ENCODE measurements around a stretch of chr1.

GRCh38 chr1:40415907-40416582 lies 34.2 kb upstream of the ZFP69B start:
- CAGE, long polyA plus RNA, result no peak
- RRBS, result no CpG with 5 or more reads among the region's 6 CpGs

DNA sequence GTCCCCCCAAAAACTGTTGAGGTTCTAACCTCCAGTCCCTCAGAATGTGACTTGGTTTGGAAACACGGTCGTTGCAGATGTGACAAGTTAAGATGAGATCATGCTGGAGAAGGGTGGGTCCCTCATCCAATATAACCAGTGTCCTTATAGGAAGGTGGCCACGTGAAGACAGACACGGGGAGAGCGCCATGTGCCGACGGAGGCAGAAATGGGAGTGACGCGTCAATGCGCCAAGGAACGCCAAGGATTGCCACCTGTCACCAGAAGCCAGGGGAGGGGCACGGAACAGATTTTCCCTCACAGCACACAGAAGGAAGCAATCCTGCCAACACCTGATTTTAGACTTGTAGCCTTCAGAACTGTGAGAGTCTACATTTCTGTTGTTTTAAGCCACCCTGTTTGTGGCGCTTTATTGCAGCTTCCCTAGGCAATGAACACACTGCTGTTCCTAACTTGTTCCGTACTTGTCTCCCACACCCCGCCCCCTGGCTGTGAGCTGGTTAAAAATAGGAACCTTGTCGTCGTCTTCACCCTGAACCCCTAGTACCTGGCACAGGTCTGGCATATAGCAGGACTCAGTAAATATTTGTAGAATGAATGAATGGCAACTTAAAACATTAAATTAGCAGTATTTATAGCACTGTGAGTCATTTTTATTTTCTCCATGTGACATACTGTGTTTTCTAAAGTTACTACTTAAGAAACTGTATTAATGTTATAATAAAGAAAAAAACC lies 14.2 kb downstream of the RIMS3 start:
- CAGE, long polyA plus RNA, result no peak
- RRBS, result no CpG with 5 or more reads among the region's 17 CpGs

DNA sequence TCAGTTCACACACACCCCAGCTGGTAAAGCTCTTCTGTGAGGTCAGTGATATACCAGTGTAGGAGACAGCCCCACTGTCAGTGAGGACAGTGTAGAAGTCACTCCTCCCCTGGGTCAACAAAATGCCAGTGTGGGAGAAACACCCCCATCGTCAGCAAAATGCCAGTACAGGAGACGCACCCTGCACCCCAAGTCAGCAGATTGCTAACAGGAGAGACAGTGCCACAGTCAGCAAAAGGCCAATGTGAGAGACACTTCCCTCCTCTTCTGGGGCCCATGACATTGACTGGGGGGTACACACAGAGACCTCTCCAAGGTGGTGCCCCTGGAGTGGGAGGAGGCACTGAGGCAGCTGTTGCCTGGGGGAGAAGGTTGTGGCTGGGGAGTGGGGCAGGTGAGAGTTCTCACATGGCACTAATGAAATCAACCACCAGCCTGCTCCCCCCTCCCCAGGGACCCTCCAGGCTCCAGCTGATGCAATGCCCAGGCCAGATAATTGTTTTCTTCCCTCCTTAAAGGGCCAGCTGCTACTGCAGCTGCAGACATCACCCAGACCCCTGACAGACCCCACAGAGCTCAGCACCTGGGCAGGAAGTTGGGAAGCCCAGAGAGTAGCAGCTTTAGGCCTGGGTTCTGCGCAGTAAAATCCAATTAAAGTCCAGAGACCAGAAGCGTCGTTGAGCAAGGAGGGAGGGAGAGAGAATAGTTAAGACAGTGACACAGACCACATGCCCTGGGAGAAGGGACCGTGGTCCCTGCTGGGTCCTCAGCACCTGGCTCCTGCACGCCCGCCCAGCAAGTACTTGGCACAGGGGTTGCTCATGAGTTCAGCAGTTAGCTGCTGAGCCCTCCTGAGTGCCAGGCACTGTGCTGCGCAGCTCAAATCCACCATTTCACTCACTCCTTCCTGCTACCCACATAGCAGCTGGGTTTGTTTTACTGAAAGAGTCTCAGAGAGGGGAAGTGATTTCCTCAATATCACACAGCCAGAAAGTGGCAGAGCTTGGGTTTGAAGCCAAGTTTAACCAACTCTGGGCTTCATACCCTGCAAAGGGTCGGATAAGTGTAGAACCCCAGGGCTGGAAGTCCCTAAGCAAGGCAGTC lies 2.1 kb downstream of the RIMS3 start:
- CAGE, long polyA plus RNA, result no peak
- RRBS, result no CpG with 5 or more reads among the region's 10 CpGs

DNA sequence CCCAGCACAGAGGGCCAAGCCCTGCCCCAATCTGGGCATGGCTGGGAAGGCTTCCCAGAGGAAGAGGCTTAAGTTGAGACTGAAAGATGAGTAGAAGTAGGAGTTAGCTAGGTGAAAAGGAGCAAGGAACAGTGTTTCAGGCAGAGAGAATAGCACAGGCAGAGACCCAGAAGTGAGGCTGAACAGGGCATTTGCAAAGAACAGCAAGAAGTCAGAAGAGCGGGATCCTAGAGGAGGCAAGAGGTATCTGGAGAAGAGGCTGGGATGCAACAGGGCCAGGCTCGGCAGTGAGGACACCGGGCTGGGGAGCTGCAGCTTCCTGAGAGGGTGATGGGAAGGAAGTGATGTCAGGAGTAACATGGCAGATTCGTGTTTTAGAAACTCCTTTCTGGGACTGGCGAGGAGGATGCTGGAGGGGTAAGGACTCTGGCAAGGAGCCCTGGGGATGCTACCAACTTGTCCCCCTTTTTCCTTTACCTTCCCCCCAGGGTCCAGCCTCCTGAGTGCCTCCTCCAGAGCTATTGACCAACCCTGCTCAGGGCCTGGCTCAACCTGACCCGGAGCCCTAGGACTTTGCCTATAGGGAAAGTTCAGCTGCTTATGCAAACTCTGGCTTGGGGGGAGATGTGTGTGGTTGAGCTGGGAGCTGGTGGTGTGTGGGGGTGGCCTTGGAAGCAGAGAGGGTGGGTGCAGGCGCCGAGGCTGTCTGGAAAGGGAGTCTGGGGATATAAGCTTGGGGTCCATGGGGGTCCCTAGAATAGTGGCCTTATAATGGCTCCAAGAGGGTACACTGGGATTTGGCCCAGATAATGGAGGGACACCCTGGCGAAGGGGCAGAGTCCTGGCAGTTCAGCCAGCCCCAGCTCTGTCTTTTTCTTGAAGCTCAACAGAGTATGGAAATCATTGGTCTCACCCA lies 13.9 kb downstream of the KCNQ4 start:
- CAGE, long polyA plus RNA, result no peak
- RRBS, result no CpG with 5 or more reads among the region's 9 CpGs

DNA sequence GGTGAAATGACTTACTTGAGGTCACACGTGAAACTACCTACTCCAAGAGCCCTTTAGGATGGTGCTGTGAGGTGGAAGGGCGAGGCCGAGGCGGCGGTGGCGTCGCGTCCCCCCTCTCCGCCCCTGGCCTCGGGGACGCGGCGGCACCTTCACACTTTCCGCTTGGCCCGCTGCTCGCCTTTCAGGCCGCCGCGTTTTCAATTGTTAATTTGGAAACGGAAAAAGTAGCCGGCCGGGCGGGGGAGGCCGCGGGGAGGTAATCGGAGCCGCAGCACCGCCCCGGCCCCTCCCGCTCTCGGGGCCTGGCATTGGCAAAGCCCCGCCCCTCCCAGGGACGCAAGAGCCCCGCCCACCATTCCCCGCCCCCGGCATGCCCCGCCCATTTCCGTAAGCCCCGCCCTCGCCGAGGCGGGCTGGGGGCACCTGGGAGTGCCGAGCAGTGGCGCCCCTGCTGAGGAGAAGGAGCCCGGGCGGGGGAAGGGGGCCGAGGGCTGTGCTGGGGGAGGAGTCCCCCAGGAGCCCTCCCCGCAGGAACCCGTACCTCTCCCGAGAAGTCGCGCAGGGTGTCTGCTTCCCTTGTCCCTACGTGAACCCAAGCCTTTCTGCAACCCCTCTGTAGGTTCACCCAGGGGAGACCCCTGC lies 18.7 kb downstream of the KCNQ4 start:
- CAGE, long polyA plus RNA, result no peak
- RRBS, result 2% methylated on average over 13 of the region's 53 CpGs

- CAGE, long polyA plus RNA, result no peak
- RRBS, result no CpG with 5 or more reads among the region's 3 CpGs
These were observed 1.9 kb upstream of the CITED4 start for GRCh38 chr1:40864050-40864427.

GRCh38 chr1:40987118-40987883 lies 7.8 kb downstream of the CTPS1 start:
- CAGE, long polyA plus RNA, result no peak
- RRBS, result no CpG with 5 or more reads among the region's 7 CpGs

DNA sequence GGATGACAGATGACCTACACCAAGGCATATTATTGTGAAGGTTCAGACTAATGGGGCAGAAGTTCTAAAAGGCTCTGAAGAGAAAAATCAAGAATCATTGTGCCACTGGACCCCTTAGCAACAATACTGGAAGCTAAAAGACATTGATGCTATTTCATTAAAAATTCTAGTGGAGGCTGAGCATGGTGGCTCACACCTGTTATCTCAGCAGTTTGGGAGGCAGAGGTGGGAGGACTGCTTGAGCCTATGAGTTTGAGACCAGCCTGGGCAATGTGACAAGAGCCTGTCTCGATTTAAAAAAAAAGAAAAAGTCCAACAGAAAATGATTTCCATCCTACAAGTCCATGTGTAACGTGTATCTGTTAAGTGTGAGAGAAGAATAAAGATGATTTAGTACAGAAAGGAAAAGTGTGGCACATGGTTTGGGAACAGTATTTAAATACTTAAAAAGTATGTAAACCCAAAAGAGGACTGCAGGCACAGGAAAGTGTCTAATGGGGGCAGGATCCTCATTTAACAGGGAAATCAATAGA lies 10.9 kb downstream of the CTPS1 start:
- CAGE, long polyA plus RNA, result no peak
- RRBS, result no CpG with 5 or more reads among the region's 2 CpGs

DNA sequence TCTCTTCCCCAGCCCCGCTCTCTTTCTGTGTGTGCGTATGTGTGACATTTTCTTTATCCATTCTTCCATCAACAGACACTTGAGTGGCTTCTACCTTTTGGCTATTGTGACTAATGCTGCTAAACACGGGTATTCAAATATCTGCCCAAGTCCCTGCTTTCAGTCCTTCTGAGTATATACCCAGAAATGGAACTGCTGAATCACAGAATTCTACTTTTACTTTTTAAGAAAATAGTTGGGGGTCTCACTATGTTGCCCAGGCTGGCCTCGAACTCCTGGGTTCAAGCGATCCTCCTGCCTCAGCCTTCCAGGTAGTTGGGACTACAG lies 108.0 kb upstream of the SLFNL1 start:
- CAGE, long polyA plus RNA, result no peak
- RRBS, result no CpG with 5 or more reads among the region's 5 CpGs

DNA sequence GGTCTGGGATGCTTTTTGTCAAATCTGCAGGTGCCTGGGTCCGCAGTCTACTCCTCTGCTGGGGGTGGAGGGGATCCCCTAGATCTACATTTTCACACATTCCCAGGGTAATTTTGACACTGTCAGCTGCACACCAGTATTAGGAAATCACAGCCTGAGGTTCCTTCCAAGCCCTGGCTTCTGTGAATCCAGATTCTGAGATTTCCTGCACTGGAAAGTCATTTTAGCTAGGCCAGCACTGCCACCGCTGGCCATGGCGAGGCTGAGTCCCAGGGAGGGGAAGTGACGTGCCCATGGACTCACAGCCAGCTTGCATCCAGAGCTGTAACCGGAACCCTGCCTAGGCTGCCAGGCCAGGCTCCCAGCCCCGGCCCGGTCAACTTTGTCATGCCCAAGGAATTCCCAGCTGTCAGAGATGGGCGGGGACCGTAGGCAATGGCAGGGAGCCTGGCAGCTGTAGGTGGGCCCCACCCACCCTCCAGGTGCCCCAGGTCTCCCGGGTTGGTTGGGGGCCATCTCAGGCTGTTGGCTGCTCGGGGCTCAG lies 65.7 kb downstream of the EDN2 start:
- CAGE, long polyA plus RNA, result no peak
- RRBS, result 20% methylated on average over 2 of the region's 11 CpGs

GRCh38 chr1:41435504-41436139 lies 48.9 kb downstream of the EDN2 start:
- CAGE, long polyA plus RNA, result no peak
- RRBS, result 55% methylated on average over 3 of the region's 14 CpGs

- CAGE, long polyA plus RNA, result no peak
- RRBS, result no CpG with 5 or more reads among the region's 16 CpGs
These were observed 14.3 kb upstream of the EDN2 start for GRCh38 chr1:41498697-41499303.

GRCh38 chr1:41553737-41554710 lies 69.5 kb upstream of the EDN2 start:
- CAGE, long polyA plus RNA, result no peak
- RRBS, result no CpG with 5 or more reads among the region's 9 CpGs

- CAGE, long polyA plus RNA, result no peak
- RRBS, result no CpG with 5 or more reads among the region's 4 CpGs
These were observed 145.7 kb downstream of the HIVEP3 start for GRCh38 chr1:41773006-41773500.

DNA sequence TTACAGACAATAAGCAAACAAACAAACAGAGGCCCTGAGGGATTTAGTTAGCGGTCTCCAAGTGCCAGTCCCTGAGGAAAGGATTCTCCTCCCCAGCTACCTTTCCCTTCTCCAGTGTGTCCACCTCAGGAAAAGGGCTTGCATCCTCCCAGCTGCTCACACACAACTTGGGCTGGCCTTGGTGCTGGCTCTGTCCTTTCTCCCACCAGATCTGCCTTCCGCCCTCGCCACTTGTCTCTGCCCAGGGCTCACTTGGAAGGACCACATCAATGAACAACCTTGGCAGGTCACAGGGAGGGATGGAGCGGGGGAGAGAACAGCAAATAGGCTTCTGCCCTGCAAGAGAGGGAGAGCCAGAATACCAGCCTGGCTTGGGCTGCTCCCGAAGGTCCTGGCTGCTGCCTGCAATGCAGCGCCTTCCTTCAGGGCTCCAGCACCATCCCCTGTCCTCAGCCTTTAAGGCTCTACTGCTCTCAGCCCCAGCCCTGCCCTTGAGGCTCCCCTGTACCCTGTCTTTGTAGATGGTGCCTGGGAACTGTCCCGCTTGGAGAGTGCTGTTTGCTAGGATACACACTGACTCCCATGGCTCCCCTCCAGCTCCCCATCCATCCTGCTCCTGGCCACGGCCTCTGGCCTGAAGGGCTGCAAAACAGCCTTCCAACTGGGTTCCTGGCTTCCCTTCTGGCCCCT lies 43.8 kb downstream of the HIVEP3 start:
- CAGE, long polyA plus RNA, result no peak
- RRBS, result no CpG with 5 or more reads among the region's 8 CpGs

DNA sequence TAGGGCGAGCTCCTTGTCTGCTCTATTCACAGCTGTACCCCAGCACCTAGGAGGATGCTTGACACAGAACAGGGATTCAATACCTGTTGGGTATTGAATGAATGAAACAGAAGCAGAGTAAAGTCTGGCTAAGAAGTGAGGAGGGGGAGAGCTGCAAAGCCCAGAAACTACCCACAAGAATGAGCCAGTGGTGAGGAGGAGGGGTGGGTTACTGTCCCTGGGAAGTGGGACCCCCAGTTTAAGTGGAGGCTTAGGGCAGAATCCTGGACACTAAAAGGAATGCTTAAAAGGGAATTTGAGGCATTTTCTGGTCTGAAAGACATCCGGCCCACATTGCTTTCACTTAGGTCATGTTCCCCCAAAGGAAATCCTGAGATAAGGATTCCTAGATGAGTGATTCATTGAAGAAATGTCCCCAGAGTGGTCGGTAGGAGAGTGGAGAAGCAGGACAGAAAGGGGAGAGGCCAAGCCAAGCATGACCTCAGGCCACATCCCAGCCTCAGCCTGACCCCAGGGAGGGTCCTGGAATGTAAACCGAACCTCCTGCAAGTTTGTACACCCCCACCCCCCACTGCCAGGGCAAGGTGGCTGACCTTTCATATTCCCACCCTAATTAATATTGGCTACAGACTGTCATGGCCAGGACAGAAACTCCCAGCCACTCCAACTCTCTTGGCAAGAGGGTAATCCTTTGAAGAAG lies 16.7 kb downstream of the HIVEP3 start:
- CAGE, long polyA plus RNA, result no peak
- RRBS, result no CpG with 5 or more reads among the region's 4 CpGs

DNA sequence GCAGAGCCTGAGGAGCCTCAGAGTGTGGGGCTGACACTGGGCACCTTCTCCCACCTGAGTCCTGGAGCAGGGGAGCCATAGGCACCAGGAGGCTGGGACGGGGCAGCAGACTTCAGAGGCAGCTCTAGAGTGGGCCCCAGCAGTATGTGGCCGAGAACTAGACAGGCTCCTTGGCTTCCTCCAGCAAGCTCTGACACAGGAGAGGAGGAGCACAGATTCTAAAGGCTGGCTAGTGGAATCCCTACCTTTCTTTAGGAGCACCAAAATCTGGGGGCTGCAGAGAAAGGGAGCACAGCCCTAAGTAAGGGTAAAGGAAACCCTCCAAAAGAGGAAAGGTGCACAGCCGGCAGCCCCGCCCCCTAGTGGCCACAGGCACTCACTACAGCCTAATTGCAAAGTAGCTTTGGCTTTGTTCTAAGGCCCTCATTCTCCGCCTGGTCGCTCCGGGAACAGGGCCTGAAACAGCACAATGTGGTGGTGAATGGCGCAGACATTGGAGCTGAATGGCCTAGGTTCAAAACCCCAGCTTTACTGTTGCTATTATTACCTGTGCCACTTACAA lies 8.7 kb upstream of the GUCA2A start:
- CAGE, long polyA plus RNA, result no peak
- RRBS, result 23% methylated on average over 5 of the region's 8 CpGs

DNA sequence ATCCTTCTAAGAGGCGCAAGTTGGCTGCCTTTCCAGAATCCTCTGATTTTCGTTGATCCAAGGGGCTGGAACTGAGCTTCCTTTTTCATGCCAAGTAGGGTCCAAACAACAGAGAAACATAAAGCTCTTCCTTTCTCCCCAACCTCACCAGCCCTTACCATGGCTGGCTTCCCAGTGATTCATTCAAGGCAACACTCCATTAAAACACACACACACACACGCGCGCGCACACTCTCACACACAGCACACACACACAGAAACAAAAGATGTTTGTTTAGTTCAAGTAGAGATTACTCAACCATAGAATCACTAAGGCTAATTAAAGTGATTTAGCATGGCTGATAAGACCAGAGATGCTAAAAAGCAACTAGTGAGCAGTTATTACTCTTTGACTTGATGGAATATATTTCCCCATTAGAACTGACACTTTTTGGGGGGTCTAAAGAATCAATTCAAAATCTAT lies 13.0 kb upstream of the GUCA2A start:
- CAGE, long polyA plus RNA, result no peak
- RRBS, result no CpG with 5 or more reads among the region's 6 CpGs

DNA sequence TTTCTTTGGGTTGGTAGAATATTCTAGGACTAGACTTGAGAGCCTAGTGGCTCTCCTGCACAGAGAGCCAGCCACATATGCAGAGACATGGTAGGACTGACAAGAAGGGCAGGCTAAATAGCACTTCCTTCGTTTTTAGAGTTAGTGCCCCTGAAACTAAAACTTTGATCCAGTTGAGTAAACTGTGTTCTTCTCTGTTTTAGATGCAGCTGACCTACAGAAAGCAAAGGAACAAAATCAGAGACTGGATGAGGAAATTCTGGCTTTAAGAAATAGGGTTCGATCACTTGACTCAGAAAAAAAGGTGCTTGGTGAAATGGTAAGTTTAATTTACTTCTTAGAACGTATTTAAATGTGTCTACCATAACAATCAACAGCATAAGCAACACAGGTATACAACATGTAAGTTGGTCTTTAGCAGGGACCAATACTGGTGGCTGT lies 33.8 kb downstream of the CCDC30 start:
- CAGE, long polyA plus RNA, result no peak
- RRBS, result no CpG with 5 or more reads among the region's 3 CpGs

DNA sequence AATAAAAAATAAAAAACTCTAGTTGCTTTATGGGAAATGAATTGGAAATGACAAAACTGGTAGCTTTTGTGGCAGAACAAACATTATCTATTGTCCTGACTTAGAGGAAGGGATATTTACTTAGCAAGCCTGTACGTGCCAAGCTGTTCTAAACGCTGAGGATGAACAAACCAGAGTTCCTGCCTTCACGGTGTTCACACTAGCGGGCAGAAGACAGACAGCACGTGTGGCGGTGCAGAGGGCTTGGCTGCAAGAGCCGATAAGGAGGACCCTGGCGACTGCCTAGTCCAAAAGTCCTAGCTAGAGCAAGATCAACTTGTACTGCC lies 413 bp upstream of the PPIH start:
- CAGE, long polyA plus RNA, result no peak
- RRBS, result no CpG with 5 or more reads among the region's 8 CpGs

Measured in BJ (cell line).